Bronchial epithelial cell (primary cell): ENCODE measurements around the genes FHL5, GPR63 and BVES.

DNA sequence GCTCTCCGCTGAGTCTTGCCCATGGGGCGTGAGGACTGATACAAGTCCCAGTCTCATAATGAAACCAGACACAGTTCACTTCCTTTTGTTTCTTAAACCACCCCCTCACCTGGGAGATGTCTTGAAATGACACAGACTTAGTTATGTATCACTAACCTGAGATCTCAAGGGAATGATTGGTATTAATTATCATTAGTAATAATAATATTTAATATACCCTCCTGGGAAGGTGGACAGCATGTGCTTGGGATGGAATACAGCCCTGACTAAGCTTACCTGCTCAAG lies 188.6 kb downstream of the BACH2 start:
- RRBS, 2 experiments = no CpG with 5 or more reads among the region's 2 CpGs

DNA sequence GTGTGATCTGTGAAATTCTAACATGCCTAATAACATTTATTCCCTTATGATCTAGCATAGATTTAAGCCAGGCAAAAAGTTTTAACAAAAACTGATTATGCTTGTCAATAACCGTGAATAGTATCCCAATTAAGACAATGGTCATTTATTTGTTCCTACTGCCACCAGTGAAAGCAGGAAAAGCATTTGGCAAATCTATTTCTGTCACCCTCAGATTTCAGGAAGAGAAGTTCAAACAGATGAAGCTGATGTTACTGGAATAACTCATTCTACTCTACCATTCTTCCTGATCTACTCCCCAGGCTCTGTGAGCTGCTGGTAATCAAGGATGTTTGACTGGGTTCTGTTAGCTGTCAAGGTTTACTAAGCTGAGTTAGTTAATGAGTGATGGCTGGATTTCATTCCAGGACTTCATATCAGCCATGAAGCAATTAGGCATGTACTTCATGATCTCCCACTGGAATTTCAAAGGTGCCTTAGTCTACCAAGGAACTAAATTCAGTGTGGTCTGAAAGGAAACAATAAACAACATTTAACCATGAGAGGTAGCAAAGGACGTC lies 113.1 kb downstream of the BACH2 start:
- RRBS, 2 experiments = no CpG with 5 or more reads among the region's 2 CpGs

- RRBS, 2 experiments = no CpG with 5 or more reads among the region's 2 CpGs
Observed at GRCh38 chr6:90293798-90294307, 2.8 kb downstream of the BACH2 start.

- RRBS, 2 experiments = no CpG with 5 or more reads among the region's 5 CpGs
Observed at GRCh38 chr6:90425127-90425536, 128.5 kb upstream of the BACH2 start.

DNA sequence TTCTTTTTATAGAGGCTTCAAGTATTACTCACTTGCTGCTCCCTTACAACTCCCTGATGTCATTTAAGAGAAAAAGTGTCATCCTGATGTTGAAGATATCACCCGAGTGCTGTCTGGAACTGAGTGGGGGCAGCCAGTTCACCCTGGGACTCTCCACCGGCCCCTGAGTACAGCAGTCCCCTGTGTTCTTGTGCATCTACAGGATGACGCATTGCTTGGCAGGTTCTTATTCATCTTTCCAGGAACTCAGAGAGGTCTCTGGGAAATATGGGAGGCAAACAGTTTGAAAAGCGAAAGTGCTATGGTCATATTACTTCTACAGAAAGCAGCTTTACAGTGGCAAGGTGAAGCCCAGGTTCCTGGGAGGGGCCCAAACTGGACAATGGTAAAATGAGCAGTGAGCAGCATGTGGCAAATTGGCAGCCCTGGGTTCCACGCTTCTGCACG lies 128.5 kb downstream of the MAP3K7 start:
- RRBS, 2 experiments = no CpG with 5 or more reads among the region's 6 CpGs

- RRBS, 2 experiments = no CpG with 5 or more reads among the region's 7 CpGs
Observed at GRCh38 chr6:90836470-90836790, 249.6 kb upstream of the MAP3K7 start.

DNA sequence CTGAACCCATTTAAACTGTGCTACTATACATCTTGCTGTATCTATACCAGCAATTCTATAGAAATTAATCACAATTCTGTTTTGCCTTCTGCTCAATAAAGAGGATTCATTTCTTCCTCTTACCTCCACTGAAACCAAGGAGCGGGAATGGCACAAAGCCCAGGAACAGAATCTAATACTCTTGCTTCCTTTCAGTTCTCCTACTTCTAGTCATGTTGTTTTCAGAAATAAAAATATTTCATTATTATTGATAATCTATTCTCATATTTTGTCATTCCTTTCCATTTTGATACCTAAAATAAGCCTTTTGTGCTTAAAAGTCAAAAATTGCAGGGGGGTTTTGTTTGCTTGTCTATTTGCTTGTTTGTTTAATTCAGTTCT lies 575.6 kb upstream of the EPHA7 start:
- RRBS, 2 experiments = no CpG with 5 or more reads among the region's 1 CpG

DNA sequence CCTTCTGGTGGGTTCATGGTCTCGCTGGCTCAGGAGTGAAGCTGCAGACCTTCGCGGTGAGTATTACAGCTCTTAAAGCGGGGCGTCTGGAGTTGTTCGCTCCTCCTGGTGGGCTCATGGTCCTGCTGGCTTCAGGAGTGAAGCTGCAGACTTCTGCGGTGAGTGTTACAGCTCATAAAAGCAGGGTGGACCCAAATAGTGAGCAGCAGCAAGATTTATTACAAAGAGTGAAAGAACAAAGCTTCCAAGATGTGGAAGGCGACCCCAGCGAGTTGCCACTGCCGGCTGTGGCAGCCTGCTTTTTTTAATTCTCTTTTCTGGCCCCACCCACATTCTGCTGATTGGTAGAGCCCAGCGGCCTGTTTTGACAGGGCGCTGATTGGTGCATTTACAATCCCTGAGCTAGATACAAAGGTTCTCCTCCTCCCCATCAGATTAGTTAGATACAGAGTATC lies 244.3 kb downstream of the FUT9 start:
- RRBS, 2 experiments = no CpG with 5 or more reads among the region's 12 CpGs

DNA sequence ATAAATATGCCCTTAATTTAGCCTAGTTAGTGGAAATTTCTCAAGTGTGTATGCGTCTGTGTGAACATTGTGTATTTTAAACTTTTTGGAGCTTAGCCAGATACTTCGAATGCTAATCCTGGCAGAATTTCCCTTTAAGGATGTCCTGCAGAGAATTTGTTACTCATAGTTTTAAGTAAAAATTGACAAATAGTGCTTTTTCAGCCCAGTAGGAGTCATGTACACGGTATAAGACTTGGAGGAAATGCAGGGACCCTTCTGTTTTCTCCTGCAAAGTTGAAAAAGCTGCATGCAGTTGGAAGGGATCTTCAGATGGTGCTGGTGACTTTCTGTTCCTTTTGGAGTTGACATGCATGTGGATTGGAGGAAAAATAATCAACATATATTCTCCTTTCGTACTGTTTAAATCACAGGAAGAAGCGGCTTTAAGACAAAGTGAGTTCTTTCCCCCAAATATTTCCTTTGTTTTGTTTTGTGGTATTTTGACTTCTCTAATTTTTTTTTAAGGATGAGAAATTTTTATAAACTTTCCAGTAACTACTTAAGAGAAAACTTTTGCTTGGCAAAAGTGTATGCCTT lies at the start of gene FHL5:
Gene FHL5, plus strand, starts transcription at position 208 of the 579 bp plus-strand sequence.
- RRBS, 2 experiments = no CpG with 5 or more reads among the region's 5 CpGs

DNA sequence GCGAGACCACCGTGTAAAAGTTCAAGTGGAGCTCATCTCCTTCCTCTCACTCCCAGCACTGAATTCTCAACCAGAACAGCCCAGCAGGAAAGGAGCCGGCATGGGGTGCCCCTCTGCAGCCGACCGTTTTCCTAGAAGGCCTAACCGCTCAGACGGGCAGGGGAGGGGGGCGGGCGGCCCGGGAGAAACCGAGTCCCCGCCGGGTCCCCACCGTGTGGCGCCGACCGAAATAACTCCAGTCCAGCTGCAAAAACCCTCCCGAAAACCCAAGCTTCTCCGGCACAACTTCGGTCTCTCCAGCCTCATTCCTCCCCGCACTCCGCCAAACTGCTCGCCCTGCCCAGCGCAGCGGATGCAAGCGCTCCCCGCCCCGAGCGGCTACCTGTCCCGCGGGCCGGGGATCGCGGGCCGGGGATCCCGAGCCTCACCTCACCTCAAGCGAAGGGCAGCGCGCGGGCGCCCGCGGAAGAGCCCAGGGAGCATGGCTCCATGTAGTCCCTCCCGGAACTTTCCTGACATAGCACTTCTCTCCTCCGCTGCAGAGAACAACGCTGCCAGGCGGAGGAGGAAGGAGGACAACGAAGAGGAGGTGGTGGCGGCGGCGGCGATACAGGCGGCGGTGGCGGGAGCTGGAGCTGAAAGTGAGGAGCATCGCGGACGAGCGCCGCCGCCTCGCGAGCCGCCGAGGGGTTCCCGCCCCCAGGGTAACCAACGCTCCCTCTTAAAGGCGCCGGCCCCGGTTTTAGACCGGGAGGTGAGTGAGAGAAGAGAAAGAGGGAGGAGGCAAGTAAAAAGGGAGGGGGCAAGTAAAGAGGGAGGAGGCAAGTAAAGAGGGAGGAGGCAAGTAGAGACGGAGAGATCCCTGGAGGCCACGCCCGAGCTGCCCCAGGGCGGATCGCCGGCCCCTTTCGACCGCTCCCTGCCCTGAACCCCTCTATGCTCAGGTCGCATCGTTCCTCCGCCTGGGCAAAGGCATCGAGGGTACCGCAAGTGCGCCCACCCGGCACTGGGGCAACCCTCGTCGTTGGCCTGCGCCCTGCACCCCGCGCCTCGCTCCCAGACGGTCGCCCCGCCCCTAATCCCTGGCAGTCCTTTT lies at the start of gene GPR63:
Gene GPR63, minus strand, starts transcription at position 643 of the 1,096 bp plus-strand sequence.
- RRBS, 2 experiments = 2% methylated on average over 26 of the region's 95 CpGs

DNA sequence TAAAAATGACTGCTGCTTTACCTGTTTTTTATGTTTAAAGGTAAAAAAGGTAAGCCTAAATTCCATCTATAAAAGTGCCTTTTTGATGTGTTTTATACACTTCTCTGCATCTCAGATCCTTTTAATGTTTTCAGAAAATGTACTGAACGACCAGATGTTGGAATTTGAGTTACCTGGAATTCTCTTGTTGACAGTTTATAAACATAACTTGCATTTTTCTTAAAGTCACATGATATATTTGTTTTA lies 124.2 kb upstream of the MMS22L start:
- RRBS, 2 experiments = no CpG with 5 or more reads among the region's 1 CpG

DNA sequence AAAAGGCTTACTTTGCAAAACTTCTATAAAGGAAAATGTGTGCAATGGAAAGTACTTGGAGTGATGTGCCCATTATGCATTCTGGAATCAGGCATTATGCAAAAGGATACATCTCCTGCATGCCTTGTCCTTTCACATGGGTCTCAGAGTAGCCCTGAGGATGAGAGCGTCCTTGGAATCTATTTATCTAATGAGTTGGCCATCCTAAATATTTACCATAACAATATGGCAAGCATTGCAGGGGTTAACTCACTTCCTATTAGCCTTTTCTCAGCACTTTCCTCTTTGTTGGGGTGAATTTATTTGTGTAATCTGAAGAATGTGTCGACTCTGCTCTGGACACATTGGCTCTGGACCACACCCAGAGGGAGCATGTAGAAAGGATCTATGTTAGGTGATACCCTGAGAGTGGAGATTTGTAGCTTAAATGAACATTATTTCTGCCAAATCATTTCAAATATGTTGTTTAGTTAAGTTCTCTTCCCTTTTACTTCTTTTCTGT lies 756.9 kb upstream of the MMS22L start:
- RRBS, 2 experiments = no CpG with 5 or more reads among the region's 2 CpGs

GRCh38 chr6:98111207-98111456 lies 723.2 kb upstream of the POU3F2 start:
- RRBS, 2 experiments = no CpG with 5 or more reads among the region's 3 CpGs

GRCh38 chr6:99512654-99513018 lies 2.6 kb downstream of the USP45 start:
- RRBS, 2 experiments = no CpG with 5 or more reads among the region's 2 CpGs

DNA sequence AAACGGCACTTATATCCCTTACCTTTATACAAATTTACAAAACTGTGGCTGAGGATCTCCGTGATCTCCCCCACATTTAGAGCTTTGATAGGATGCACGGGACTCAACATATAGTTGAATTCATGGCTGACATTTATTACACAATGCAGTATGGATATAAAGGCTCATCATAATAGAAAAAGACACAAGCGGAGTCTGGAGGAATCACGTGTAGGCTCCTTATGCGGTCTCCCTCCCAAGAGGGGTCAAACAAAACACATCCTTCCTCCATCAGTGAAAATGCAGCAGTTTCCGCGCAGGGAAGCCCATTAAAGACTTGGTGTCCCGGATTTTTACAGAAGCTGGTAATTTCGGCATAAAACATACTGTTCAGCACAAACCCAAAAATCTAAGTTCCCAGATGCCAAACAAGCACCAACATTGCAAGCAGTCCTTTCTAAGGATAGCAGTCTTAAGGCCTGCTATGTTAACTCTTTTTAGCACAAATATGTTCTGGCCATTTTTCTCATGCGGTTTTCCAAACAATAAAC lies 1.1 kb downstream of the USP45 start:
- RRBS, 2 experiments = no CpG with 5 or more reads among the region's 11 CpGs

DNA sequence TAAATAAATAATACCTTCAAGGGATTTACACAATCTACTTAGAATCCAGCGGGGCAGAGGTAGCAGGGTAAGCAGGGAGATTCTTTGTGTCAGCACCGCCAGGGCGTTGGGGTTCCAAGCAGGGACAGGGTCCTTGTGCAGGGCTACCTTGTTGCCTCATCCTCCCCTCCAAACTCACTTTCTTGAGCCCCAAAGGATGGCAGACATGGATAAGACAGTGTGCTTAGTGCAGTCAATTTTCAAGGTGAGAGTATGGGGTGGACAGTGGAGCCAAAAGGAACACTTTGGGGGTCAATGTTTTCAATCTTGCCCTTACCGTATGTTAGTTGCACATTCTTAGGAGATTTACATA lies 23.2 kb upstream of the SIM1 start:
- RRBS, 2 experiments = no CpG with 5 or more reads among the region's 4 CpGs

- RRBS, 2 experiments = 1 to 2% methylated on average over 32 to 37 of the region's 133 CpGs
Observed at GRCh38 chr6:105136386-105137422, at the start of gene BVES. Gene BVES (minus strand): TSS chr6:105137157.

DNA sequence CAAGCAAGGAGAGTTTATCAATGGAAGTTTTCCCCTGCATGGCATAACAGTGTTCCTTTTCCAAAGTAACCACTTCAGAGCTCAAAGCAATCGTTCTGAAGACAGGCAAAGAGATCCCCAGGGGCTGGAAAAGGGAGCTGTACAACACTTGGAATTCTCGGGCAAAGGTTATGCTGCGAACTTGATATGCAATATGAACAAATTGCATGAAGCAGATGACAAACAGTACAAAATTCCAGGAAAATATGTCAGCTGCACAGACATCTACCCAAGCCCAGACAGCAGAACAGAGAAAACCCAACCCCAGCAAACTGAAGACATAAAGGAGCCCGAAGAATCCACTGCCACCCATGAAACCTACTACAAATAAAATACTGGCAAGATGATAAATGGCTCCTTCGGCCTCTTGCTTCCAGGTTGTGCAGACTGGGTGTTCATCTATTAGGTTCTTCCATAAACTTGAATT lies 18.3 kb downstream of the POPDC3 start:
- RRBS, 2 experiments = no CpG with 5 or more reads among the region's 5 CpGs

DNA sequence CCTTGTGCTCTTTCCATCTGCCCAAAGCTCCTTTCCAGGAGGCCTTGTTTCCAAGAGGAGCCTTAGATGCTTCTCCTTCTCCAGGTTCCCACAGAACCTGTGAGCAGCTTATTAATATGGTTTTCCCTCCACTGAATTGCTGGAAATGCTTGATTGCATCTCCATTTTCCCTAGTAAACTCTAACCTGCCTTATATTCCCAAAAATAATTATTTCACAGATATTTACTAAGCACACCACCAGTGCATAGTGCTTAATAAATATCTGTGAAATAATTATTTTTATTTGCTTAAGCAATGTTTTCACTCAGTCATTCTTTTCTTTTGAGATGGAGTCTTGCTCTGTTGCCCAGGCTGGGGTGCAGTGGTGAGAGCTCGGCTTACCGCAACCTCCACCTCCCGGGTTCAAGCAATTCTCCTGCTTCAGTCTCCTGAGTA lies 95.6 kb downstream of the PREP start:
- RRBS, 2 experiments = no CpG with 5 or more reads among the region's 3 CpGs